BE2C (cell line): ENCODE results near the gene GSTO2.

DNA sequence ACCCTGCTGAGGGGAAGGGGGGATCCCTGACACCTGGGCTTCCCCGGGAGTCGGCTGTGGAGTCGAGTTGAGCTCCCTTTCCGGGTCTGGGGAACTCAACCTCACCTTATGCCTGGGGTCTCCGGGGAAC, 93 bp downstream of the SFR1 start:
- RRBS, result 0% methylated on average over 1 of the region's 5 CpGs

DNA sequence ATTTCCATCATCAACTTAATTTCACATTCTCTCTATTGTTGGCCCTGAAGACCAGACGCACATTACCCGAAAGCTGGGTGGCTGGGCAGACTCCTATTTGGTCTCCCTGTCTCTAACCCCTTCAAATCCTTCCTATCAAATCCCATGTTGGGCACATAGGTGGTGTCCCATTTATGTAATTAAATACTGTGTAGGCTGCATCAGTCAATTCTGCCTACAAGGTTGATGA, 969 bp upstream of the GSTO2 start:
- RRBS, result no CpG with 5 or more reads among the region's 2 CpGs

- RRBS, result 2% methylated on average over 18 of the region's 69 CpGs
Observed at GRCh38 chr10:104268330-104269614, at the start of gene GSTO2. Gene GSTO2 (plus strand): TSS chr10:104269184.

GRCh38 chr10:104333091-104333792, 5.0 kb downstream of the ITPRIP start:
- RRBS, result no CpG with 5 or more reads among the region's 14 CpGs

DNA sequence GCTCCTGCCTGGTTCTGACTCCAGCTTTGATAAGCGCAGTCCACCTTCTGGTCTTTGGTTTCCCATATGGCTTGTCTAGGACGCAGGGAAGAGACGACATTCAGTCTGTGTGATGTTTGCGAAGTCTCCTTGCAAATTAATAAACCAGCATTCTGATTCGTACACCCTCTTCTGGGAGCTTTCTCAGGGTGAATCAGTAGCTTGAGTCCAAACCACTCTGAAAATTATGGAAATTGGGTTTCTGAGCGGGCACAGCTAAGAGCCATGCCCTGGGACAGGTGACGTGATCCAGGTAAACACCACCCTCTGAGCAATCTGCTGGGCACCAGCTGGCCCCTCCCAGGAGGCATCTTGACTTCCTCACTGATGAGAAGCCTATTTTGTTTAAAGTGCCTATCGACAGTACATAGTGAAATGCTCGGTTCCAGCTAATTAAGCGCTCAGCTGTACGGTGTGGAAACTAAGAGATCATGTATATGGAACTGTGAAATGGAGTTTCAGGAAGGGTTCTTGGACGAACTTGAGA, 3.4 kb downstream of the ITPRIP start:
- RRBS, result no CpG with 5 or more reads among the region's 12 CpGs

DNA sequence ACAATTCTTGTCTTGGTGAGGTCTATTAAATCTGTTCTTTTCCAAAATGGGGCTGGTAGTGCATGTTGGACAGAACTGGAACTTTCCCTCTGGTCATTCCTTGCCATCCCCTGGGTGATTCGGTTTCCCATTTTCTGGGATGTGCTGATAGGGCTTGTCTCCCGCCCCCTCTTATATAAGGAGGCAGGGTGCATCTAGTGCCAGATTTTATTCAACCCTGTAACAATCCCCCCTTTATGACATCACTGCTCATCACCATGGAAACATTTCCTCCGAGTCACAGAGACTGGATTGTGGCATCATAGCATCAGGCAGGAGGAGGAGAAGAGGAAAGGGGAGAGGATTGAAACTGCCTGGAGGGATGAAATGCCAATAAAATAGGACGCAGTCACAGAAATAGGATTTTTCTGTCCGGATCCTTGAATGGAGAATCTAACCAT, 25.0 kb downstream of the SORCS3 start:
- RRBS, result no CpG with 5 or more reads among the region's 5 CpGs

DNA sequence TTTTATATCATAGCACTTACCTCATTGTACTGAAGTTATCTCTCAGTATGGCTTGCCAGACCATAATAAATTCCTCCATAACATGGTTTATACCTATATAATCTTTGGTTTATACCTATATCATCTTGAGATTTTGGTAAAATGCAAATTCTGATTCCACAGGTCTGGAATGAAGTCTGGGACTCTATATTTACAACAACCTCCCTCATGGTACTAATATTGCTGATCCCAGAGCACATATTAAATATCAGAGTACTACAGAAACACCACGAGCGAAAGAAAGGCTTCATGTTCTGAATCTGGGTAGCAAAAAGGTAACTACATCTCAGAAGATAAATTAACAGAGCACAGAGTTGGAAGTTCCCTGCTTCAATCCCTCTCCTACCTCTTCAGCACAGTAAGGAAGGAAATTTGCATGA, 1239.4 kb downstream of the SORCS3 start:
- RRBS, result no CpG with 5 or more reads among the region's 2 CpGs

DNA sequence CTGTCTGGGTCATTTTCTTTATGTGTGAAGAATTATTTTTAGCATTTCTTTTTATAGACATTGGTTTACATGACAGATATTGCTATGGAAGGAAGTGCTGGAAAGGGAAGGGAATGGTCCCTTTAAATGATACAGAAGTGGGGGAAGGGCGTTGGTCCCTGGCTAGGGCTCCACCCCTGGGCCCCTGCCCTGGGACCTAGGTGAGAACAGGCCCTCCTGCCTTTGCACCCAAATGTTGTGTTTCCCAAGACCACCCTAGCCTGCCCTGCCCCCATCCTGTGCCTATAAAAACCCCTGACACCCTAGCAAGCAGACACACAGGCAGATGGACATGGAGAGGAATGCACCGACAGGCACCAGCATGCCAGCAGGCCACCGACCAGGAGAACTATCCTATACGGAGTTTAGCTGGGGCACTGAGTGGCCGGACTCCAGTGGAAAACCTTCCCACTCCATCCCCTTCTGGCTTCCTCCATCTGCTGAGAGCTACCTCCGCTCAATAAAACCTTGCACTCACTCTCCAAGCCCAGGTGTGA, 515.9 kb downstream of the SORCS1 start:
- RRBS, result no CpG with 5 or more reads among the region's 6 CpGs

DNA sequence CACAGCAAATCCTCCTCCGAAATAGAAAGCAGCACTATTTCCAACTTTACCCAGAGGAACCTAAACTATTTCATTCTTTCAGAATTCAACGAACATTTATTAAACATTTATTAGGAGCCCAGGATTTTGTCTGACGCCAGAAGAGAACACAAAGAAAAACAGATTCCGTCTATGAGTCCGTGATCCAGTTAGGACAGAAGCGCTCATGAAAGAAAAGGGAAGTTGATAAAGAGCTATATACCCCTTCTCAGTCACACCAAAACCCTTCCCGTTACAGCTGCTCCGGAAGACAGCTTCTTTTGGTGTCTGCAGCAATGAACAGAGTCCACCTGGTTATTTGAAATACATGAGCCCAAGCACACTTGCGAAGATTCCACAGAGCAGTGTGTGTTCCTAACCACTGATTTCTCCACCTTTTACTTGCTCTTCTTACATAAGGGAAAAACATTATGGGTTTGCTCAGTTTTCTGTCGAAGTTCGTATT, 206.7 kb downstream of the SORCS1 start:
- RRBS, result no CpG with 5 or more reads among the region's 11 CpGs

DNA sequence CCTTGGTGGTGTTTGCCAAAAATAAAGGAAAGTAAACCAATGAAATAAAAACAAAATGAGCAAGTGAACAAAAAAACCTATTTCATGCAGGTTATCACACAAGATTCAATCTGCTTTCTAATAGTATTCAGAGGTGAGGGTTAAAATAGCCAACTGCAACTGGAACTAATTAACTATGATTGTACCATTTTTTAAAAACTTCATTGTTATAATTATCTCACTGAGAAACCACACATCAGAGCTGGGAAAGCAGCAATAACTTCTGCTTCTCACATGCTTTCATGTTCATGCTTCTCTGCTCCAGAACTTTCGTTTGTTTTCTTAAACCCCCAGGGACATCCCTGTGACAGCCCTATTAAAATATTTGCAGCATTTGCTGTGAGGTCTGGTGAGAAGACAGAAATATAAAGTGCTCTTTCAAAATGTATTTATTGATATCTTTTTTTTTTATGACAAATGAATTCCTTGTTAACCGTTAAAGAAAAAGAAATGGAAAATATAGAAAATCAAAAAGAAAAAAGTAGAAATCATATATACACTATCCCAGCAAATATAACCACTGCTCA, 389.0 kb upstream of the SORCS1 start:
- RRBS, result no CpG with 5 or more reads among the region's 2 CpGs

GRCh38 chr10:108708230-108708933, 1214.9 kb downstream of the XPNPEP1 start:
- RRBS, result no CpG with 5 or more reads among the region's 4 CpGs

DNA sequence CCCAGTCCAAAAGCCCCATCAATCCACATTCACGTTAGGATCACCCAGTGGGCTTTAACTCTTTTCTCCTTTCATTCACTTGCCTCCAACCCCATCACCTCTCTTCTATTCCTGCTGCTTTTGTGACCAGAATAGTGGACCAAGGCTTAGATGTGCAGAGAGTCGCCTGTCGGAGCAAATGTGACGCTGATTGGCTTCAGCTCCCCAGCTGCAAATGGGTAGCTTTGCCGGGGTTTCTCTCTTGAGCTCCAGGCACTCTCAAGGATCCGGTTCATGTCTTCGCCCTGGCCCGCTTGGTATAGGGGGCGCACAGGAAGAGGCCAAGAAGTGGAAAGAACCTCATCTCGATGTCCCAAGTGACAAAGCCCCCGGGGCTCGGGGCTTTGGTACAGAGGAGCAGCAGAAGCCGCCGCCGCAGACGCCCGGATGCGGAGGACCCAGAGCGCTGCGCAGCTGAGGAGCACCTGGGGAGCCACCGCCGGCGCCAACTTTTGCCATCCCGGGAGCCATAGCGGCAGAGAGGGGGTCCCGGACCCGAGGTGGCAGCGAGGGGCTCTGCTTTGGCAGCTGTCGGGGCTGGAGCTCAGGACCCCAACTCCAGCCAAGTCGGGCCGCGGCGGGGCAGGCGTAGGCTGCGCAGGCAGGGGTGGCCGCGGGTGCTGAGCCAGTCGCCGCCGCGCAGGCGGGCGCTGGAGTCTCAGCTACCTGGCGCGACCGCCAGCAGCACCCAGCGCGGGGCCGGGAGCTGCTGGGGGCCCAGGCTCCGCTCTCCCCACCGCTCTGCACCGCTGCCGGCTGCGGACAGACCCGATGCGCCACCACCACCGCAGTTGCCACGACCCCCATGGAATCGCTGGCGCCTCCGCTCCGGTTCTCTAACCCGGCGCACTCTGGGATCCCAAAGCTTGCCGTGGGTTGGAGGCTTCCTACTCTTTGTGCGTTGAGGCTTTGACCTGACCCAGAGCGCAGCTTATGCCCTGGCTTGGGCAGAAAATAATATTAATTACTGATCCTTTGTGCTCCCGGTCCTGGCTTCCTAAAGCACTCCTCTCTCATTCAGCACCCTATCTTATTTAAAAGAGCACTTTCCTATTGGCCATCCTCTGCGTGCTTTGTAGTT, 466.5 kb downstream of the XPNPEP1 start:
- RRBS, result 30% methylated on average over 26 of the region's 69 CpGs

- RRBS, result no CpG with 5 or more reads among the region's 3 CpGs
Observed at GRCh38 chr10:109922071-109922699, 1.1 kb downstream of the XPNPEP1 start.

GRCh38 chr10:110226556-110226784, 19.1 kb downstream of the MXI1 start:
- RRBS, result no CpG with 5 or more reads among the region's 24 CpGs

GRCh38 chr10:110426144-110426679, 71.5 kb upstream of the DUSP5 start:
- RRBS, result no CpG with 5 or more reads among the region's 7 CpGs

DNA sequence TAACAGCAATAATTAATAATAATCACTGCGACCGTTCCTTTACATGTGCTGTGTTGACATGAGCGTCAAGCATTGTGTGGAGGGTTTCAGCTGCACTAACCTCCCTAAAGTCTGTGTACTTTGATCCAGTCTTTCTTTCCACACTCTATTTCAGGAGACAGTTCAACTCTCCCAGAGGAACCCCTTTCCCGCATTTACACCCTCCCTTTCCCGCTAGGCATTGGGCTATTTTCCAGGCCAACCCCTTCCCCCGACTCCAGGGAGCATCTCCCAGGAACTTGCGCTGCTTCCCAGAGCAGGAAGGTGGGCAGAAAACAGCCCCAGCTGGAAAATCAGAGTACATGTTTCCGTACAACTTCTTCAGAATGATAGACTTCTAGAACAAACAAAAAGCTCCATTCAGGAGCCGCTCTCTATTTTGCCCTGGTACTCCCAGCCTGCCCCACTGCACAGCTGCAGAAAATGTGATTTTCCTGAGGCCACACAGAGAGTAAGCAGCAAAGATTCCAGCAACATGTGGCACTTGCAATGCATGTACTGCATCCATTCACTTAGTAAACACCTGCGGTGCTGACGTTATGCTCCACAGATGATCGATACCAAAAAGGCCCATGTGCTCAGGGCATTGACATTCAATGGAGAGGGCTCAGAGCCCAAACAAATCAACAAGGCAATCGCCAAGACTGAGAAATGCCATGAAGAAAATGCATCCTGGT, 35.6 kb upstream of the DUSP5 start:
- RRBS, result no CpG with 5 or more reads among the region's 13 CpGs

DNA sequence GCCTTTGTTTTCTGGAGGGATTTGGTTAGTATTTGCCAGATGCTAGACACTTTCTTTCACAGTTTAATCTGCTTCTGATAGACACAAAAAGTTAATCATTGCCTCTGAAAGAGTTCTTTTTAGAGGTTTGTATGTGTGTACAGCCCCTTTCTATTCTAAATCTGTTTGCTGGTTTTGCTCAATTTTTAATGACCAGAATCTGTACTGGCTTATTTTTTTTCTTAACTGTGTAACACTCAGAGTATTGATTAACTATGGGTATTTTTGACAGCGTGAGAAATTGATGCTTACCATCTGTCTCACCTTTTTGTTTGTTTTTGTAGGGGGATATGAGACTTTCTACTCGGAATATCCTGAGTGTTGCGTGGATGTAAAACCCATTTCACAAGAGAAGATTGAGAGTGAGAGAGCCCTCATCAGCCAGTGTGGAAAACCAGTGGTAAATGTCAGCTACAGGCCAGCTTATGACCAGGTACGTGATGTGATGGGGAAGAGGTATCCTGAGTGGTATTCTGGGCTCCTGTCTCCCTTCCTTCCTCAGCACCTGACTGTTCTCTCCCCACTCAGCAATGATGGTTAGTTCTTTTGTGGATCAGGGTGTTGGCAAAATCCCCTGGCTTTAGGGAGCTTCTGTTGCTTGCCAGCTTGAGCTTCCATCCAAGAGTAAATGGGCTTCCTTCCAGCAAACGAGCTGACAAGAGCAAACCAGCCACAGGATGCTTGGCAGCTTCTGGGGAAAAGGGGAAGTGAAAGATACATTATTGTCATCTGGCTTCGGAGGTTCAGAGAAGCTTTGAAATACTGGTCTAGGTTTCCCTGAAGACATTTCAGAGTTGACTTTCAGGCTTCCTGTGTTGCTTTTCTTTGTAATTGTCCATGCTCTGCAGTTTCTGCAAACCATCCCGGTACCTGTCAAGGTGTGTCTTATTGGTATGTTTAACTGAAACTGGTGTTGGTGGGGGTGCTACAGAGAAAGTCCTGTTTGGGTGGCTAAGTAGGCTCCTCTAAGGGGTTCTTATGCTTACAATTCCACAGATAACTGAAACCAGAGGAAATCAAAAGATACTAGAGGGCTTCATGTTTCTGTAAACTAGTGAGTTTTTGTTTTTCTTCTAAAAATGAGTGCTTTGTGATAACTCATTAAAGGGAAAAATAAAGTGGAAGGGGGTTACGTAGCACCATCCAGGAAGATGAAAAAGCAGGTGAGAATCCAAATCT, 5.1 kb downstream of the DUSP5 start:
- RRBS, result no CpG with 5 or more reads among the region's 8 CpGs

DNA sequence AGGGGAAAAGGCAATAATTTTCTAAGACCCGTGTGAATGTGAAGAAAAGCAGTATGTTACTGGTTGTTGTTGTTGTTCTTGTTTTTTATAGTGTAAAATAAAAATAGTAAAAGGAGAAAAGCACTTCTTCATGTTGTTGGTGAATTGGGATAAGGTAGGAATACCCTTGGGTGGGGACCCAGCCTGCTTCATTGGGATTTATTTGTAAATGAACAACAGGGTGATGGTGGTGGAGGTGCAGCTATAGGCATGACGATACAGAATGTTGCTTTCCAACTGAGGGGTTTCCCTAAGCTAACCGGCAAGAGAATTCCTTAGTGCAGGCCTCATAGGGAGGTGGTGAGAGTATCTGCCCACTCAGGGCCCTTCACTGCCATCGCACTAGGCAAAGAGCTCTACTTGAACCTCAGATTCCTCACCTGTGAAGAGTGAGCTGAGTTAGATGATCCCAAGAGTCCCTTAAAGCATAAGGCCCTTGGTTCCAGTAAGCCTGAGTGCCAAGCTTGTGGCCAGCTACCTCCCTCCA, 13.8 kb downstream of the DUSP5 start:
- RRBS, result no CpG with 5 or more reads among the region's 4 CpGs

- RRBS, result no CpG with 5 or more reads among the region's 5 CpGs
Observed at GRCh38 chr10:110580548-110581184, 13.2 kb downstream of the SMC3 start.

DNA sequence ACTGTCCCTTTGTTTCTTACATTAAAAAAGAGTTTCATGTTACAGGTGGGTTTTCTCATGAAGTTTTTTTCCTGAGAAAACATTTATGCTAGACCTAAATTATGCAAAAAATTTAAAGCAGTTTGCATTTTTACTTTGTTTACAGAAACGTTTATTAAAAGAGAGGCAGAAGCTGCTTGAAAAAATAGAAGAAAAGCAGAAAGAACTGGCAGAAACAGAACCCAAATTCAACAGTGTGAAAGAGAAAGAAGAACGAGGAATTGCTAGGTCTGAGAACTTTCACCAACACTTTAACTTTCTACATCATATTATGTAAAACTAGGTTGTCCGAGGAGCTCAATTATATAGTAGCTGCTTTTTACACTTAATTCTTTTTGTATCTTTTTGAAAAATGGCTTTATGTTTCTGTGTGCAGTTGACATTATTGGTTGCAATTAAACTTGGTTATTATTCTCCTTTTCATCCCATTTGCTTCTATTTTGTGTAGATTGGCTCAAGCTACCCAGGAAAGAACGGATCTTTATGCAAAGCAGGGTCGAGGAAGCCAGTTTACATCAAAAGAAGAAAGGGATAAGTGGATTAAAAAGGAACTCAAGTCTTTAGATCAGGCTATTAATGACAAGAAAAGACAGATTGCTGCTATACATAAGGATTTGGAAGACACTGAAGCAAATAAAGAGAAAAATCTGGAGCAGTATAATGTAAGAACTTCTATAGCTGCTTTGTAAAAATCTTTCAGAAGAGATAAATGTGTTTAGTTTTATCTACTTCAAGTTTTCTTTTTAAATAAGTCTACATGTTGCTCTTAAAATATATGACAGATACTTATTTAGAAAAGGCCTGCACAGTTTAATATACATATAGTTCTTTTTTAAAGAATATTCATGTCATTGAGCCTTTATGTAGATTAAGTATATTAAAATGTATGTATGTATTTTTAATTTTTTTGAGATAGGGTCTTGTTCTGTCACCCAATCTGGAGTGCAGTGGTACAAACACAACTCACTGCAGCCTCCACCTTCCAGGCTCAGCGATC, 16.5 kb downstream of the SMC3 start:
- RRBS, result no CpG with 5 or more reads among the region's 6 CpGs